ENCODE results near the gene TBK1.

GRCh38 chr12:59615661-59616146, 19.9 kb downstream of the SLC16A7 start:
- PRO-cap, 10 experiments: no peak in any of the 10 experiments

GRCh38 chr12:62248679-62249543, 11.3 kb upstream of the USP15 start:
- PRO-cap, 10 experiments: no peak in any of the 10 experiments

GRCh38 chr12:62250993-62252081, 8.9 kb upstream of the USP15 start:
- PRO-cap, 10 experiments: no peak in any of the 10 experiments

GRCh38 chr12:62259326-62259605, 938 bp upstream of the USP15 start:
- PRO-cap, 10 experiments: no peak in any of the 10 experiments

DNA sequence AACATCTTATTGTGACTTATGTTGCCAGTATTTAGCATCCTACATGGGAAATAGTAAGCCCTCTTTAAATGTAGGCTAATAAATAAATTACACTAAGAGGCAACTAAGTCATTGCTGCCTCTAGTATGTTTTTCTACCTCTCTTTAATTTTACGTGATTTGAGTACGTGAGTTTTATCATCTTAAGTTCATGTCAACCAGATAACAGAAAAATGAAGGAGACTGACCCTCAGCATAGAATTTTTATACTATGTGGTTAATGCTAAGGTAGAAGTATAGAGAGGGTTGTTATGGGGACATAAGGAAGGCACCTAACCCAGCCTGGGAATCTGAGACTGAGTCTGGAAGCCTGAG, 21.3 kb downstream of the MON2 start:
- PRO-cap, 10 experiments: no peak in any of the 10 experiments

DNA sequence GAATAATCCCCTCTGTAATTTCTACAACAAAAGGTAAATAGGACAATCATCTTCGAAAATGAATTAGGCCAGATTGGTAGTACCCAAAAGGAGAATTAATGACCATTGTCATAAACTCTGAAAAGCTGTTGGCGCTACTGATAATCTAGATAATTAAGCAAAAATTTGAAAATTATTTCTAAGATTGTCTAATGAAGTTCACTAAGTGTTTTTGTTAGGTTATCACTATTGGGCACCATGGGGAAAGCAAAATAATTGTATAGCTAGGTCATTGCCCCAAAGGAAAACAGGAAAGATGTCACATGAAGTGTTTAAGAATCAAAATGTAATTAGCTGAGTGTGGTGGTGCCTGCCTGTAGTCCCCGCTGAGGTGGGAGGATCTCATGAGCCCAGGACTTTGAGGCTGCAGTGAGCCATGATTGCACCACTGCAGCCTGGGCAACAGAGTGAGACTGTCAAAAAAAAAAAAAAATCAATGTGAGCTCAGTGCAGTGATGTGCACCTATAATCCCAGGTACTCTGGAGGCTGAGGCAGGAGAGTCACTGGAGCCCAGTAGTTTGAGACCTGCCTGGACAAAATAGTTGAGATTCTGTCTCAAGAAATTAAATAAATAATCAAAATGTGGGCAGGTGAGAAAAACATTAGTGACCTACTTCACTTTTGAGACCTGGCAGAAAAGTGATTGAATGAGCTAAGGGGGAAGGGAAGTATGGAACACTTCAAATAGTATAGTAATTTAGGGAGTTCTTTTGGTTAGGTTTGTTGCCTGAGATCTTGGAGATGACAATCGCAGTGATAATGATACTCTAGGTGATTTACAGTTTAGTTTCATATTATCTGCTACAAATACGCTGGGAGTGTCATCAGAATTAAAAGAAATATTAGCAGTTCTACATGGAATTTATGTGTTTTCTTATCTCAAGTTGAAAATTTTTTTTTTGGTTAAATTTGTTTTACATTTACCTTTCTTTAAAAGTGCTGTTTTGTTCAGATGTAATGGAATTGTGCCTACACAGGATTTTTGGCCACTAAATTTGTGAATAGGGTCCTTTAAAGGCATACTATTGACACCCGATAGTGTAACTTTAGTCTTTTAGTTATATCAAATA, 140.1 kb downstream of the MON2 start:
- PRO-cap, 10 experiments: no peak in any of the 10 experiments

GRCh38 chr12:62629586-62629785, 162.9 kb downstream of the MON2 start:
- PRO-cap, 10 experiments: no peak in any of the 10 experiments

DNA sequence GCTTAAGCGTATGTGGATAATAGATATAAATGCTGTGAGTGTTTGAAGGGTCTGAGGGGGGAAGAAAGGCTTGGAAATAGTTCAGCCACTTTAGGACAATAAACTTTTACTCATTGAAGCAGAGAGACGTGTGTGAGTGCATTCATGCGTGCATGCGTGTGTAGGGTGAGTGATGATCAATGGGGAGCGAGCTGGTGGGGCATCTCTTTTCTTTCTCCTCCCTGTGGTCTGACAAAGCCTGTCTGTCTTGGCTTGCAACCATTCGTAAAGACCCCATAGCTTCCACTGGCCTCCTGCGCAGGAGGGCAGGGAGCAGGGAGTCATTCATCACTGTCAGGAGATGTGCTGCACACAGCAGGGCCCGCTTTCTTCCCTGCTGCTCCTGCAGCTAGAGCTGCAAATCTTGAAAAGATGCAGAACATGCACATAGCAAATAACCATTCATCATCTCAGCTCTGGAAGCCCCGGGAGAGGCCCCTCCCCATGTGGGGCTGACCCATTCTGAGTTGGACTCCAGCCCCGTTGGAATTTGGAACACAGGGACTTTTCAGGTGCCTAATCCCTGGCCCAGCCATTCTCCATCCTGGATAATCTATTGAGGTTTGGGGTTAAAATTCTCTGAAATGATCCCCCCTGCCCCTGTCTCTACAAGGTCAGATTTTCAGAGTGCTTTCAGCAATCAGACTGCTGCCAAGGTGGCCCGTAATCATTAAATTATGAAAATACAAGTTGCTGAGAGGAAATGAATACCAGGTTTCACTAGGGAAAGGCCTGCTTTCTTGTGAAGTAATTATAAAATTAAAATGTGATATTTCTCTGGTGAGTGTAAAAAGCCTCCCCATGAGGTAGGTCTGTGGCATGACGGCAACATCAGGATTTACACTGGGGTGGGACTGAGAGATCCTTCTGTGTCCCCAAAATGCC, 223.1 kb downstream of the PPM1H start:
- PRO-cap, 10 experiments: no peak in any of the 10 experiments

DNA sequence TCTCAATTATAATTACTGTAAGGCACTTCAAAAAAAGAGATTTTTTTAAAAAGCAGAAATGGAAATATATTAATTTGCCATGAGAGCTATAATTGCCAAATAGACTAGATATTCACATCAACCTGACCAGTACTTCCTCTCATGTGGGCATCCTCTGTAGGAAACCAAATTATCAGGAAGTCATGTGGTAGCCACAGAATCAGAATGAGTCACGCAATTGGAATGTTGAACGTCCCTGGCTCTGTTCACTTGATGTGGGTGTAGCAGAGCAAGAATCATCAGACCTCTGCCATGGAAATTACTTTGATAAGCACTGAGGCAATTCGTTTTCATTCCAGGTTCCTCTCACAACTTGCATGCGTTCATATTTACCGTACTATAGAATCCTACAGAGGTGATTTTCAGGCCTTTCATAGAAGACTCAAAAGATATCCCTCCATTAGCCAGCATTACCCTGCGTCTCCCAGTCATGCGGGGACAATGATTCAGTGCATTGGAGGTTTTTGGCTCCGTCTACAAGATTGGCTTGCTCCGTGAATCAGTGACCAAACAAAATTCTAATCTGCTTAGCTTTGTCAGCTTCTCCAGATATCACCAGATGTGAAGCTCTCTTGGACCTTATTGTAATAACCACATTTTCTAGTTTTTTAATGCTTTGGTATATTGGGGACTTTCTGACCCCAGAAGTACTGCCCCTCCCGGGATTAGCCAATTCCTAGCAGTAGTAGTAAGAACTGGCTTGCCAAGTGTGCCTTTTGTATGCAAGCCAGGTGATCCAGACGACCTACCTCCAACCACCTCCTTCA, 133.5 kb downstream of the KICS2 start:
- PRO-cap, 10 experiments: peak in 2 of 10 experiments; most common plus-strand start position 252 of the sequence (in 1); most common minus-strand start position 156 of the sequence (in 1)

DNA sequence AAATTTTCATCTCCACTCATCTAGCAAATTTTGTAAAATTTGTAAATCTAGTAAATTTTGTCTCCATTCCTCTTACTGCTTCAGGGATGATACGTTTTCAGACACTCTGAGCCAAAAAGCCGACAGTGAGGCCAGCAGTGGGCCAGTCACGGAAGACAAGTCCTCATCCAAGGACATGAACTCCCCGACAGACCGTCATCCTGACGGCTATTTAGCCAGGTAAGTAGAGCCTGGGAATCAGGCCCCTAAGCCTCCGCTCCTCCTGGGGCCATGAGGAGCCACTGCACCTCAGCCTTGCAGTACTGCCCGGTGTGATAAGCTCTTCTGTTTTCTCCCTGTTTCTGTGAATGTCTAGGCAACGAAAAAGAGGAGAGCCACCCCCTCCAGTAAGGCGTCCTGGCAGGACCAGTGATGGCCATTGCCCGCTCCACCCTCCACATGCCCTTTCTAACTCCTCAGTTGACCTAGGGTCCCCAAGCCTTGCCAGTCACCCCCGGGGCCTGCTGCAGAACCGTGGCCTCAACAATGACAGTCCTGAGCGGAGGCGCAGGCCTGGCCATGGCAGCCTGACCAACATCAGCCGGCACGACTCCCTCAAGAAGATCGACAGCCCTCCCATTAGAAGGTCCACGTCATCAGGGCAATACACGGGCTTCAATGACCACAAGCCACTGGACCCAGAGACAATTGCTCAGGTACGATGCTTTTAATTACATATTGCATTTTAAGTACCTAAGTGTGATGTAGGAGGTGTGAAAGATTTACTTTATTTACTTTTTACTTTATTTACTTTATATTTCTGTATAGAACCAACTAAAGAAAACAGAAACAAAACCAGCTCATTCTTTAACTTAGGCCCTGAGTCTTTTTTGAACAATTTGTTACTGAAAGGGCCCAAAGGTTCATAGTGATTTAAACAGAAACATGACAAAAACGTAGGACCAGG, 94.3 kb downstream of the KICS2 start:
- PRO-cap, 10 experiments: no peak in any of the 10 experiments

GRCh38 chr12:64338662-64339053, 51.9 kb downstream of the C12orf56 start:
- PRO-cap, 10 experiments: no peak in any of the 10 experiments

DNA sequence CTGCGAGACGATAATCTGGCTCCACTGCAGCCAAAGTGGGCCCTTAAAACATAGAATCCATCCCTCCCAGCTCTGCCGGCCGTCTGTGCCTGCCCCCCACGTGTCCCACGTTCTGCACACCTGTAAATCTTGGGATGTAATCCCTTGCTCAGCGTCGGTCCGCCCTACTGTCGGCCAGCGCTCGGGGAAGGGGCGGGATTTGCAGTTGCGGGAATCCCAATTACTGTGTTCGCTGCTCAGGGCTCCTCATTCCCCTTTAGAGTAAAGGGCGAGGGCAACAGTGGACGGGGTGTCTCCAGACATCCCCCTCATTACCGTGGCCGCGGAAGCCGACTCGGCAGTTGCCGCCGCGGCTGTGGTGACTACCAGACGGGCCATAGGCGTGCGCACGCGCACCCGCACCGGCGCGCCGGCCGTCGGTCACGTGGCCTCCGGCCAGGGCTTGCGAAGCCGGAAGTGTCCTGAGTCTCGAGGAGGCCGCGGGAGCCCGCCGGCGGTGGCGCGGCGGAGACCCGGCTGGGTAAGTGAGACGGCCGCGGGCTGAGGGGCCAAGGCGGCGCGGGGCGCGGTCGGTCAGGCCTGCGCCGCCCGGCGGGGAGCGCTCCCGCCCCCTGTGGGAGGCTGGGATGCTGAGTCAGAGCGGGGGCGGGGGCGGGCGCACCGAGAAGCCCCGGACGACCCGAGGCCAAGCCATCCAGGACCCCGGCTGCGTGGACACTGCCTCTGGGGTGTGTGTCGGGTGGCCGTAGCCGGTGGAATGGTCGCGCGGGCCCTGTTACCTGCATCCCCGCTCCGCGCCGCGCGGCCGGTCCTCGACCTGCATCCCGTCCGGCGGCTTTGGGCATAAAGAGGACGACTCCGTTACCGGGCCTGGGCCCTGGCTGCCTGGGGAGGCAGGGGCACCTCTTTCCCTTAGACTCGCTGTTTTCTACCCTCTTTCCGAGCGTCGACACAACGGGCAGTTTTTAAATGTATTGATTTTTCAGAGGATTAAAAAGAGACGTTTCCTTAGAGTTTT, at the start of gene TBK1:
Gene TBK1 (plus strand): TSS at position 453 of the 1,018 bp plus-strand sequence.
- PRO-cap, 10 experiments: peak in 10 of 10 experiments; most common plus-strand start position 471 of the sequence (in 10); most common minus-strand start position 364 of the sequence (in 9)

- PRO-cap, 10 experiments: no peak in any of the 10 experiments
Measured at GRCh38 chr12:64465641-64465982, 13.7 kb downstream of the TBK1 start.

GRCh38 chr12:64537235-64537553, 73.1 kb upstream of the RASSF3 start:
- PRO-cap, 10 experiments: no peak in any of the 10 experiments

- PRO-cap, 10 experiments: no peak in any of the 10 experiments
Measured at GRCh38 chr12:64621102-64621782, 10.9 kb downstream of the RASSF3 start.

GRCh38 chr12:64627519-64628125, 17.3 kb downstream of the RASSF3 start:
- PRO-cap, 10 experiments: no peak in any of the 10 experiments

DNA sequence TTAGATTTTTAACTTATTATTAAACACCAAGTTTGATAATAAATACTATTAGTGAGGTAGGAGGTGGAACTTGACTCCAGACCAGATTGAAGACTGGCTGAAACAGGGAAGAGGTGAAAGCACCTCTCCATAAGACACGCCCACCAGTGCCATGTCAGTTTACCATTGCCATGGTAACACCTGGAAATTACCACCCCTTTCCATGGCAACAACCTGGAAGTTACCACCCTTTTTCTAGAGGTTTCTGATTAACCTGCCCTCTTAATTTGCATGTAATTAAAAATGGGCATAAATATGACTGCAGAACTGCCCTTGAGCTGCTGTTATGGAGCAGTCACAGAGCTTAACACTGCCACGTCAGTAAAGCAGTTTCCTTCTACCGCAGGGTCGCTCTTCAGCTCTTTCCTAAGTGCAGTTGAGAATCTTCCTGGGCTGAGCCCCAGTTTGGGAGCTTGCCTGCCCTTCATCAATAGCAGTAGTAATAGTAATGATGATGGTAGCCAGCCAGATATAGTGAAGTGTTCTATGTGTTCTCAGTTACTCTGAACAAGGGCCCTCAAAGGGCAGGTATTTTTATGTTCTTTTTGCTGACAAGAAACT, 55.2 kb downstream of the RASSF3 start:
- PRO-cap, 10 experiments: peak in 1 of 10 experiments; most common plus-strand start position 320 of the sequence (in 1); most common minus-strand start position 95 of the sequence (in 1)

- PRO-cap, 10 experiments: no peak in any of the 10 experiments
Measured at GRCh38 chr12:64681552-64682224, 71.4 kb downstream of the RASSF3 start.

GRCh38 chr12:65171601-65172146, 2.3 kb downstream of the LEMD3 start:
- PRO-cap, 10 experiments: no peak in any of the 10 experiments

DNA sequence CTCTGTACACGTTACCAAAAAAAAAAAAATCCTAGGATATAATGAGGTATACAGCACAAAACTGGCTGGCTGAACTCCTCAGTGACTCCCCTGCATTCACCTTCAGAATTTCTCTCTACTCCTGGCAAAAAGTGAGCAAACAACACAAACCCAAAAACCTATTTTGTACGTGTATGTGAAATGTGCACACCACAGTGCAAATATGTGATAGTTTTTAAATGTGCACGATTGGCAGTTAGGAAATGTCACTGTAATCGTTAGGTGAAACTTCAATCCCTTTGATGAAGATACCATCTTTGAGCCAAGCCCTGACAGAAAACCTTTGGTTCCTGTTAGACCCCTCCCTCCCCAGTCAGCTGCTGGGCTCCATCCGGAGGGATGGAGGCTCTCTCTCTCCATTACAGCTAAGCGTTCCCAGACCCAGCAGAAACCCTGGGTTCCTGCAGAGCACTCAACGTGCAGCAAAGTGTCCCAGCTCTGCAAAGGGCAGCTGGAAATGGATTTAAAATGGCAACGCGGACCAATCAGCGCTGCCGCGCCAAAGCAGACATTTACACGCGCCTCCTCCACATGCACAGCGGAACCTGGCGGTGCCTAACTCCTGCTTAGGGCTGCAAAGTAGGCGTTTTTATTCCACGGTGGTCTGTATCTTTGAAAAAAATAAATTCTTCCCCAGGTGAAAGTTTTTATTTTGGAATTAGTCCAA, 1.6 kb upstream of the HMGA2 start:
- PRO-cap, 10 experiments: no peak in any of the 10 experiments